ENCODE measurements around a stretch of chr6.

DNA sequence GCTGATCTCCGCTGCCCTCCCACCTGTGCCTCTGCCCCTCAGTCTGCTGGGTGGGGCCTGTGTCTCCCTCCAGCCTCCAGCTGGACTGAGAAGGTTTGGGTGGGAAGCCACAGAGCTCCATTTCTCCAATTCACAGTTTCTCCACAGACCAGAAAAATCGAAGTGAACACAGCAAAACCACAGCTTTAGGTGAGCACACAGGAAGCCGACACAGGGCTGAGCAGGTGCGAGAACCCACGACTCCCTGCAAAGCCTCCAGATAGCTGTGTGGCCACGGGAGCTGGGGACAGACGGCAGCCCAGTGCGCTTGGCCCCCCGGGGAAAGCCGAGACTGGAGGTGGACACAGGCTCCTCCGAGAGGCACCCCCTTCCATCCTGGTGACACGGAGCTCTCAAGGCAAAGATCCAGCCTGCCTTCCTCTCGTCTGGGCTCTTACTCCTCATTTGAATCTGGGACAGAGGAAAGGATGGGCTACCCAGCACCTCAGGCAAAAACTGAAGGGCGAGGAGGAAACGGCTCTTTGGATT lies 29.0 kb upstream of the MPC1 start:
- PRO-cap: no peak
- RRBS, 2 experiments: no CpG with 5 or more reads among the region's 15 CpGs

DNA sequence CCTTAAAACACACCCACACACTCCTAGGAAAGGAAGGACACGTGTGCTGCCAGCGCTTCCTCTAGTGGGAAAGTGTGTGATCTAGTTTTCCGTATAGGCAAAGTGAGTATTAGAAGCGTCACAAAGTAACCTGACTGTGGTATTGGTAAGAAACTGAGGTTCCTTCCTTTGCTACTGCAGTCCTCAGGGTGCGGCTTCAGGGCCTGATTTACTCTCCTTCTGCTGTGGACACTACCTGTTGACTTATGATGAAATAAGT lies 36.0 kb upstream of the MPC1 start:
- PRO-cap: no peak
- RRBS, 2 experiments: no CpG with 5 or more reads among the region's 5 CpGs

GRCh38 chr6:166470547-166470847 lies 87.8 kb upstream of the MPC1 start:
- PRO-cap: no peak
- RRBS, 2 experiments: no CpG with 5 or more reads among the region's 11 CpGs

DNA sequence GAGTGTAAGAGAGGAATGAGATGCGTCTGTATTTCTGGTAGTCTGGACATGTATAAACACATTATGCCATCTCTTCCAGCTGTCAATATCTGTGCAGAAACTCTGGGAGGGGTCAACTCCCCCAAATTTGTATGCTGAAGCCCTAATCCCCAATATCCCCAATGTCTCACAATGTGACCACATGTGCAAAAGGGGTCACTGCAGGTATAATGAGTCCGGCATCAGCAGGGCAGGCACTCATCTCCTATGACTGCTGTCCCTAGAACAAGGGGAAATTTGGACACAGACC lies 93.0 kb upstream of the MPC1 start:
- PRO-cap: no peak
- RRBS, 2 experiments: no CpG with 5 or more reads among the region's 2 CpGs

- PRO-cap: no peak
- RRBS, 2 experiments: 84% methylated on average over 3 of the region's 7 CpGs; no CpG with 5 or more reads in 1 of the 2 experiments
Measured at GRCh38 chr6:166512501-166512937, 74.0 kb downstream of the RAMACL start.

GRCh38 chr6:166538623-166538844 lies 47.9 kb downstream of the RAMACL start:
- PRO-cap: no peak
- RRBS, 2 experiments: no CpG with 5 or more reads among the region's 7 CpGs

GRCh38 chr6:166540970-166541685 lies 45.4 kb downstream of the RAMACL start:
- PRO-cap: no peak
- RRBS, 2 experiments: no CpG with 5 or more reads among the region's 18 CpGs

DNA sequence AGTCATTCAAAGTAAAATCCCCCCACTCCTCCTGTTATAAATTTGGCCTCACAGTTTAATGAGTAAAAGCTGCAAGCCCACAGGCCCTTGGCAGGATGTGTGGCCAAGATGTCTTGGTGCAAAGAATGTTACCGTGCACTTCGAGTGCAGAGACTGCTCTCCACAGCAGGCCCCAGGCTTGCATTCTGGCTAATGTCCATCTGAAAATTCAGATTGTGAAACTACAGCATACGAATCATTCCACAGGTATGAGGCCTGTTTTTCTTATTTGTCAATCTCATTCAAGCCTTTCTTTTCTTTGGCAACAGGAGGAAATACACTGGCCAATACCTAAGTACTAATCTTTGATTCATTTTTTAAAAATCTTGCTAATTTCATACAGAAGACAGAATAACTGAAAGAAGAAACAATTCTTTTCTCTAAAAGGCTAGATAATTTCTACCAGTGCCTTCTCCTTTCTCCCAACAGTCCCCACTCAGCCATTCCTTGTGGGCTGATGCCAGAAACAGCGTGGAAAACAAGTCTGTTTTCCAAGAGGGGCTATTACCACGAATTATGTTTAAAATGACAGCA lies 7.0 kb downstream of the RPS6KA2 start:
- PRO-cap: unidirectional peak, minus-strand start at position 160 of the sequence
- RRBS, 2 experiments: no CpG with 5 or more reads among the region's 5 CpGs

DNA sequence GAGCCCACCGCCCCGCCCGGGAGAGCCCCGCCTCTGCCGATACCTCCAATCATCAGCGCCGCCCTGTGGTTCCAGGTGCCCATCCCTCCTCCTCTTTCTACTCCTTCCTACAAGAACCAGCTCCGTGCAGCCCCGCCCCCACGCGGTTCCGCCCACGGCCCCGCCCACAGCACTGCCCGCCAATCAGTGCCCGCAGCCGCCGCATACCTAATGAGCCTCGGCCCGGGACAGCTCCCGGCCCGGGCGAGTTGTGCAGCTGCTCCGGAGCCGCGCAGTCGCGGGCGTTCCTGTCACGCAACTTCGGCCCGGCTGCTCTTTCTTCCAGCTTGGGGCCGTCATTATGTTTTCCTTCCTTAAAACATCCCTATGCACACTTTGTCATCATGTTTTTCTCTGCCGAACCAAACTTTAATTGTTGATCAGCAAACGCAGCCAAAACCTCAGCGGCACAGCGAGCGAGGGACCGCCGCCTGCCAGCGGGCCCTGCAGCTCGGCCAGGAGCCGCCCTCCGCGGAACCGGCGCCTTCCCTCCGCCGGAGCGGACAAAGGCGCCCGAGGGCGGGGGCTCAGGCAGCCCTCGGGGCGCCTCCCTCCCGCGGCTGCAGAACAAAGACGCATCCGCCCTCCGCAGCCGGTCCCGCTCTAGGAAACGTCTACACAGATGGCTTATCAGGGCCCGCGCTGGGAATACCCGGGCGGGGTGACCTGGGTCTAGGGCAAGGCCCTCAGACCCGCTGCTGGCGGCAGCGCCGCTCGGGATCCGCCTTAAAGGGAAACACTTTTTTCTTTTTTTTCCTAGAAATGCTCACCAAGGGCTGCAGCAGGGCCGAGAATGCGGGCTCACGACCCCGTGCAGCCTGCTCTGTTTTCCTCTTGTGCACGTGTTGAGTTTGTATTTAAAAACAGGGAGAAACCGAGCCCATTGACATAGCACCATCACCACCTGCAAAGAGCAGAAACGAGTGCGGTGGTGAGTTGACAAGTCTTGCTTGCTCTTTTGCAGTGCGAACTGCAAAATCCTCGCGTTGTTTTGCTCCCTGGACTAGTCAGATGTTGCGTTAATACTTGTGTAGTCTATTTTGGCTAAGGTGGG lies 724 bp upstream of the RPS6KA2 start:
- PRO-cap: unidirectional peak, plus-strand start at position 246 of the sequence; unidirectional peak, plus-strand start at position 440 of the sequence; bidirectional peak, plus-strand start at position 604 of the sequence, minus-strand start at position 544 of the sequence
- RRBS, 2 experiments: 1 to 3% methylated on average over 15 to 26 of the region's 85 CpGs

DNA sequence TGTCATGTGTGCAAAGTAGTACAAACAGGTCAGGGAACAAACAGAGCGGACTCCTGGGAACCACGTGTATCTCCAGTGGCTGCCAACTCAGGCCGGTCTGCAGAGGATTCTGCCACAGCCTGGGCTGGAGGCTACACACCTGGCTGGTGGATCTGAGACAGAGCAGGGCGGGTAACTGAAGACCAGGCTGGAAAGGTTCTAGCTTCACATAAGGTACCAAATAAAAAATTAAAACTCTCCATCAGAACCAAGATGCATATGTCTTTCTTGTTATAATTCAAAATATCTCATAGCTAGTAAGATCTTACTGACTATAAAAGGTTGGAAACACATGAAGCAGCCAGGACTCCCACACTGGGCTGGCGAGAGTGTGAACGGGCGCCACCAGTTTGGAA lies 28.4 kb upstream of the RPS6KA2 start:
- PRO-cap: no peak
- RRBS, 2 experiments: no CpG with 5 or more reads among the region's 7 CpGs

DNA sequence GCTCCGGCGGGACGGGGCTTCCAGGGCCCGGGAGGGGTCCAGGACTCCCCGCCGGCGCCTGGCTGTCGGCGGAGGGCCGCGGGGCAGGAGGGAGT lies 815 bp upstream of the CEP43 start:
- PRO-cap: no peak
- RRBS, 2 experiments: no CpG with 5 or more reads among the region's 11 CpGs

DNA sequence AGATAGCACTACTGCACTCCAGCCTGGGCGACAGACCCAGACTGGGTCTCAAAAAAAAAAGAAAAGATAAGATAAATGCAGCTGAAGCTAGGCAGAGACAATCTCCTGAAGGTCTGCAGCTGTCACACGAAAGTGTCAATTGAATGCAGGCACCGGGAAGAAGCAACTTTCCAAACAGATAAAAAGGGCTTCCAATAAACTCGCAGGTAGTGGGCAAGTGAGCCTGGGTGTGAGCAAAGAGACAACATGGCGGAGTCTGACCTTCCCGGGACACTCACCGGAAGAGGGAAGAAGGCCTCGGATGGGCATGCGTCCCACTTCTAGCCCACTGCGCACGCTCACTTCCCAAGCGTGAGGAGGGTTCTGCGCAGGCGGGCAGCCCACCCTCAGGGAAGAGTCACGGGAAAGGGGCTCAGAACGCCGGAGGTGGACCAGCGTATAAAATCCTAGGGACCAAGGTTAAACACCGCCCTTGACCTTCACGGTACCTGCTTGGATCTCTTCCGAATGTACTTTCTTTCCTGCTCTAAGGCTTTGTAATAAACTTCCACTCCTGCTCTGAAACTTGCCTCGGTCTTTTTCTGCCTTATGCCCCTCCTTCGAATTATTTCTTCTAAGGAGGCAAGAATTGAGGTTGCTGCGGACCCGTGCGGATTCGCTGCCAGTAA lies 95.5 kb upstream of the AFDN start:
- PRO-cap: no peak
- RRBS, 2 experiments: 95% methylated on average over 3 of the region's 27 CpGs; no CpG with 5 or more reads in 1 of the 2 experiments

GRCh38 chr6:167789274-167789696 lies 37.4 kb upstream of the AFDN start:
- PRO-cap: no peak
- RRBS, 2 experiments: no CpG with 5 or more reads among the region's 6 CpGs

GRCh38 chr6:167832880-167833517 lies 6.3 kb downstream of the AFDN start:
- PRO-cap: no peak
- RRBS, 2 experiments: no CpG with 5 or more reads among the region's 5 CpGs

DNA sequence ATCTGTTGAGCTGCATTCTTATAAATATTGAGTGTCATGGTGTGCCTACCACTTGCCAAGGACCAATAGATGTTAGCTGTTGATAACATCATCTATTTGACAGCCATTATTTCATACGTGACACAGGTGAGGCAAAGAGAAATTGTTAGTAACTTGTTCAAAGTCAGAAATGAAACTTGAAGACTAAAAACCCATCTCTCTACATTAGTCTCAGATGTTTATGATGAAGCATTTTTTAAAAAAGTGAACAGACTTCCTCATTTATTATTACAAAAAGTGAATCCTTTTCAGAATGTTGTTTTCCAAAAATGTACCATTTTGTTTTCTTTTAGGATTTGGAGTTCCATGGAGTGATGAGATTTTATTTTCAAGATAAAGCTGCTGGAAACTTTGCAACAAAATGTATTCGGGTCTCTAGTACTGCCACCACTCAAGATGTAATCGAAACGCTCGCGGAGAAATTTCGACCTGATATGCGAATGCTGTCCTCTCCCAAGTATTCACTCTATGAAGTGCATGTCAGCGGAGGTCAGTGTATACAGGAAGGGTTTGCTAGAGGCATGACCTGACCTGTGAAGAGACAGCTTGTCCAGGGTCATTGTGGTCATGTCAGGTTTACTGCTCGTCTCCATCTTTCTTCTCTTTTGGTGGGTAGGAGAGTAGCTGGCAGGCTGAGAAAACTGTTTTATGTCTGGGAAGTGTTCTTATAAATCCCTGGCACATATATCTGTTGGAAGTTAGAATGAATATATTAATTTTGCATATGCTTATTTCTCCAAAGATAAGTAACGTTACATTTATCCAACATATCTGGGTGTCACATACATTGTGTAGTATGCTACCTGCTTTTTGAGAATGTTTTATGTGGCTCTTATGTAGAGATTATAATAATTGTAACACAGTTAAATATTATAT lies 37.8 kb downstream of the AFDN start:
- PRO-cap: no peak
- RRBS, 2 experiments: no CpG with 5 or more reads among the region's 11 CpGs

GRCh38 chr6:167872058-167872411 lies 45.3 kb downstream of the AFDN start:
- PRO-cap: no peak
- RRBS, 2 experiments: no CpG with 5 or more reads among the region's 3 CpGs

GRCh38 chr6:167934437-167934929 lies 63.0 kb upstream of the KIF25 start:
- PRO-cap: no peak
- RRBS, 2 experiments: no CpG with 5 or more reads among the region's 7 CpGs

DNA sequence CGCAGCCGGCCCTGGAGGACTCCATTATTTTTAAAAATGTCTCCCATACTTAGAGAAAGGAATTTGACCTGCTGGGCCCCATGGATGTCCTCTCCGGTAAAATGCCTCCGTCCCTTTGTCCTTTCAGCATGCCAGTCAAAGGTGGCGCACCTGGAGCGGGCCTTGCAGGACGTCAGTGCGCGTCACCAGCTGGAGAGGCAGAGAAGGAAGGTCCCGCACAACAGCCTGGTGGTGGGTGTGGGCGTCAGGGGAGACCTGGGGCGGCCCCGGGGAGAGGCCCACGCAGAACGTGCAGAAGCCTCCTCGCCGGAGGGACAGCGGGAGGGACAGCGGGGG lies 1.1 kb upstream of the KIF25 start:
- PRO-cap: no peak
- RRBS, 2 experiments: no CpG with 5 or more reads among the region's 19 CpGs

DNA sequence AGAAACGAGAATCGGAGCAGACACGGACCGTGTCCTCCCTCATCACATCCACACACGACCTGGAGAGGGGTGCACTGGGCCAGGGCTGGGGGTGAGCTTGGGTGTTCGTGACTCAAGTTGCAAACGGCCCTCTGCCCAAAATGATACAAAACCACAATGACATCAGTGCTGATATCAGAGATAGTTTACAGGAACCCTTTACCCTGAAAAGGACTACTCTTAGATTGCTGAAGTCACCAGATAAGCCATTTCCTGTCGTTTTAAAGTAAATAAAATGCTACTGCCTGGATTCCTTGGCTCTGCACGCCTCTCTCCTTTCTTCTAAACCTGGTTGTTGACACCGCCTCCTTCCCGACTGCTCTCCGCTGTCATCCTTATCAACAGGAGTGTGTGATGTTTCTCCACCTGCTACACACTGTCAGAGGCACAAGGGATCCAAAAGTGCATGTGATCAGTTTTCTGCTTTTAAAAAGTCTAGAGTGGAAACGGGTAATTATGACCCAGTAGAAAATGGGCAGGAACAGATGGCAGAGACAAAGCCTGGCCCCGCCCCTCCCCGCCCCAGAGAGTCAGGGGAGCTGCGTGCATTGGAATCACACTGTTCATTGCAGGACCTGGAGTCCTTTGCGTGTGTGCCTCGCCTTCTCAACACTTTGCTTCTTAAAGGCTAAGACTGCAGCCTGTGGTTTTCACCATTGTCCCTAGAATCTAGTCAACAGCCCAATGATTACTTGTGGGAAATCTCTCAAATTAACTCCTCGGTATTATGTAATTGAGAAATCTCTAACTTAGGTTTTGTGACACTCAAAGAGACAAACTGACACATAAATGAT lies 38.6 kb downstream of the KIF25 start:
- PRO-cap: no peak
- RRBS, 2 experiments: no CpG with 5 or more reads among the region's 19 CpGs

- PRO-cap: no peak
- RRBS, 2 experiments: no CpG with 5 or more reads among the region's 6 CpGs
Measured at GRCh38 chr6:168163505-168163704, 84.4 kb upstream of the FRMD1 start.

Data from astrocyte (in vitro differentiated cells and primary cell).